Bronchus (tissue), 1 donor: Measurements from ENCODE around the gene GIMAP2.

DNA sequence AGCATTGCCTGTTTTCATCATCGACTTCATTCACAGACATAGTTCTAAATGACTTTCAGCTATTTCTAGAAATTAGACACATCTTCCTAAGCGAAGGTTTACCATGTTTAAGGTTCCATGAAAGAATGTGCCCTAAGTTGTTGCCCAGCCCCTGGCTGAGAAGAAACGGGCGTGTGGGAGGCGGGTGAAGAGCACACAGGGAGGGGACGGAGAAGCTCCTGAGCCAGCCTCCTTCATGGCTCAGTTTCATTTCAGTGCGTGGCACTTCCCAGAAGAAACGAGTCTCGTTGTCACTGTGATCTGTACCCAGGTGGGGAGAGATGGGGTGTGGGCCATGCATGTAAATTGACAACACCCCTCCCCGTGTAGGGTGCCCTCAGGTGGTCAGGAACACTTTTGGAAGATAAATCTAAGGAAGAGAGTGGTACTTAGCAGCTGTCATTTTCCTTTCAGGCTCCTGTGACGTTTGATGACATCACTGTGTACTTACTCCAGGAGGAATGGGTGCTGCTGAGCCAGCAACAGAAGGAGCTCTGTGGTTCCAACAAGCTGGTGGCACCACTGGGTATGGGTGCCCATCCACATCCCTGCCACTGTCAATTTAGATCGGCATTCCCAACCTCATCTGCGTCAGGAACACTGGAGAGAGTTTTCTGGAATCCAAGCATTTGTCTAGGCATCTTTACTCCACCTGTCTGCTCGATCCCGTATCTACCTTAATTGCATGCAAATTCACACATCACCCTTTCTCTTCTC lies 6.2 kb downstream of the ZNF862 start:
- PRO-cap = no peak

GRCh38 chr7:150047857-150048639 lies 174.3 kb downstream of the ATP6V0E2 start:
- PRO-cap = bidirectional peak, plus-strand start at chr7:150048368, minus-strand start at chr7:150048286

DNA sequence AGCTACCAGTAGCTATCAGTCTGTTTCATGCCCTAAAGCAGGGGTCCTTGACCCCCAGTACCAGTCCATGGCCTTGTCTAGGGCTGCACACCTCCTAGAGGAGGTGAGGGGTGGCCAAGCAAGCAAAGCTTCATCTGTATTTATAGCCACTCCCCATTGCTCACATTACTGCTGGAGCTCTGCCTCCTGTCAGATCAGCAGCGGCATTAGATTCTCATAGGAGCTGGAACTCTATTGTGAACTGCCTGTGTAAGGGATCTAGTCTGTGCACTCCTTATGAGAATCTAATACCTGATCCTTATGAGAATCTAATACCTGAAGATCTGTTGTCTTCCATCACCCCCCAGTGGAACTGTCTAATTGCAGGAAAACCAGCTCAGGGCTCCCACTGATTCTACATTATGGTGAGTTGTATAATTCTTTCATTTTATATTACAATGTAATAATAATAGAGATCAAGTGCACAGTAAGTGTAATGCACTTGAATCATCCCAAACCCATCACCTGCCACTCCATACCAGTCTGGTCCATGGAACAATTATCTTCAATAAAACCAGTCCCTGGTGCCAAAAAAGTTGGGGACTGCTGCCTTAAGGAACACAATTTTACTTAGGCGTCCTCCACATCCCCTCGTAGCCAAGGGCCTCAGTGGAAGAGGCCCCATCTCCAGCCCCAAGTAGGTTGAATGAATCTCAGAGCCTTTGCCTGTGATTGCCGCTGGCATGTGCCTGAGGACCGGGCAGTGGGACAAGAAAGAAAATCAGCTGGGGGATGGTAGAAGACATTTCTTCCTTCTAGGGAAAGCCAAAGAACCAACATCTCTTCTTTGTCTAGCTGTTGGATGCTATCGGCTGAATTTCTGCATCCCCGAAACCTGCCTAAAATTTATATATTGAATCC lies 154.8 kb upstream of the LRRC61 start:
- PRO-cap = no peak

DNA sequence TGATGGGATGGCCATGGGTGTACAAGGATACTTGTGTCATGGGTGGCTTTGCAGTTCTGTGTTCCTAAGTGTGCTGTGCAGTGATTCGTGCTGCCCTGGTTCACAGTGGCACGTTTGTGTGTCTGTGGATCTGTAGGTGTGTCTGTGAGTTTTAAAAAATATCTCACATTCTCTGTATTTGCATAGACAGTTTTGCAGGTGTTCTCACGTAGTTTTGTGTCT lies 3.7 kb downstream of the ZNF775 start:
- PRO-cap = no peak

GRCh38 chr7:150403428-150404561 lies 1.7 kb upstream of the ENSG00000284691 start:
- PRO-cap = no peak

GRCh38 chr7:150404562-150405131 lies 829 bp upstream of the ENSG00000284691 start:
- PRO-cap = bidirectional peak, plus-strand start at chr7:150404867, minus-strand start at chr7:150404747

- PRO-cap = no peak
Observed at GRCh38 chr7:150408659-150409447, 3.4 kb downstream of the ENSG00000284691 start.

DNA sequence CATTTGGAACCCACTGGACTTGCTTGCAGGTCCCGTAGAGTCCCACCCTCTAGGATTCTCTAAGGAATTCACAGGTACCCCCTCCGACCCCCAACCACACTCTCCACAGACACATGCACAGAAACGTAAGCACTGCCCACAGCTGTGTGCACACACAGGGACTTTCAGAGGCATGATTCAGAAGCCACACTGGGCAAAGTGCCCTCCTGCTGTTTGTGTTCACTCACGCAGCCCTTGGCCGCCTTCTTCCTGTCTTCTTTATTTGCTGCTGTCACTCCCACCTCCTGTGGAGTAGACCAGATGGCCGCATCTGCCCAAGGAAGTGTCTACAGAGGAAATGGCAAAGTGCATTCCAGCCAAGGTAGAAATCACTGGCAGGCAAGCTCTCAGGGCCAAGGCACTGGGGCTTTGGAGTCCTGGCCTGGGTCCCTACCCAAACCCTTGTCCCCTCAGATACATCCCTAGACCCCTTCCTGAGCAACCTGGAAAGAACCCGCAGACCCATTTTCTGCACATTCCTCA lies 21.7 kb upstream of the GIMAP8 start:
- PRO-cap = no peak

DNA sequence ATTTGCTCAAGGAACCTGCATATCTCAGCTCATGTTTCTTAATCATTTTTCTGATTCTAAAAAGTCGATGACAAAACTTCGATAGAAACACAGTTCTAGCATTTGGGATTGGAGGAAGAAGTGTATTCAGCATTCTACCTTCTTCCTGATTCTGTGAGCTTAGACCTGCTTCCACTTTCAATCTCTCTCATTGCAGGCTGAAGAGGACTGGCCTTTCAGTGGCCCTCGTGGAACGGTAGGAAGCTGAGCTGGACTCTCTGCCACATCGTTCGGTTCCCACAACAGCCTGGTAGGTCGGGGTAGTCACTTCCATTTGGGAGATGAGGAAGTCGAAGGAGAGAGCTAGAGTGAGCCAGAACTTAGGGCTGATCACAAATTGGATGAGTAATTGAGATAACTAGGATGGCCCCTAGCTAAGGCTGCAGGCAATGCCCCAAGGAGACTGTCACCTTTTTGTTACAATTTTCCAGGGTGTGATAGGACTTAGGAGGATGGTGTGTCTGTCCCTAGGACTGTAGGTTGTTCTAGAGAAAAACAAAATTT lies 16.8 kb upstream of the GIMAP8 start:
- PRO-cap = unidirectional peak, plus-strand start at position 218 of the sequence

GRCh38 chr7:150511087-150511435 lies 3.6 kb upstream of the GIMAP7 start:
- PRO-cap = no peak

DNA sequence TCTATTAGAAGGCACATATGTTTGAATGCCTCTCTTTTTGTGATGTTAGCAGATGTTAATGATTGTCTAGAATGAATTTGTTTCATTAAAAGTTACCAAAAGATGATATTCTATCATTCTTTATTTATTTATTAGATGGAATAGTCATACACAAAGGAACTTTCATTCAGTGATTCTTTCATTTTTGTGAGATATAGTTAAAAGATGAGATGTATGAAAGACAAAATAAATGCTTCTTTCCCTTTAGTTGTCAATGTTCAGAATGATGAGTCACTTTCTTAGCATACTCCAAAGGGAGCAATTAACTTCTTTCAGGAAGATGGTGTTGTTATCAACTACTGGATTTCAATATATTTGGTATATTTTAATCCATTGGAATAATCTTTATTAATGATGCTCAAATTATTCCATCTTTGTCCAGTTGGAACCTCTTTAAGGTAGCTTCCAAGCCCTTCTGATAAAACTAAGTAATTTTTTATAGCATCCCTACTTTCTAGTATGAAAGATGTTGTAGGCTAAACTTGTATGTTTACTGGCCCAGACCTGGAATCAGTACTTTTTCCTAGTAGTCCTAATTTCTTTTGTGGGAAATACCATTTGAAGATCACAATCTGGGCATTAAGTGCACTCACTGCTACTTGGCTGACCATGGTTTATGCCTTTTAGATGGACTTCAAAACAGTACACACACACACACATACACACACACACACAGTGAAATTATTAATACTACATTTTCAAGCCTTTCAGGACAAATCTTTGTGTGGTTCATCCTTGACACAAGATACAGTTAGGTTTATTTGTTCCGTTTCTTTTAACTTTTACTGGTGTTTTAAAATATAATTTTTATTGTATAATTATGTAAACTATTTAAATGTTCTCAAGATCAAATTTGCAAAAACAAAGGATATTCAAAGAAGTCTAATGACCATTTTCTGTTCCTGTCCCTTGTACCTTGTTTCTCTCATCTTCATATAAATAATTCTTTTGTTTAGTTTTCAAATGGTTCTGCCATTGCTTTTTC lies 2.5 kb downstream of the GIMAP7 start:
- PRO-cap = no peak

GRCh38 chr7:150570812-150571359 lies 3.7 kb downstream of the GIMAP4 start:
- PRO-cap = no peak

- PRO-cap = bidirectional peak, plus-strand start at chr7:150664142, minus-strand start at chr7:150663976
Observed at GRCh38 chr7:150663820-150664428, 21.6 kb upstream of the GIMAP2 start.

GRCh38 chr7:150685434-150685996 lies at the start of gene GIMAP2:
GIMAP2 (plus strand) TSS chr7:150685706.
- PRO-cap = no peak

GRCh38 chr7:150687662-150688175 lies 2.2 kb downstream of the GIMAP2 start:
- PRO-cap = no peak

GRCh38 chr7:150803045-150803922 lies 2.7 kb downstream of the TMEM176A start:
- PRO-cap = no peak

GRCh38 chr7:150869373-150869930 lies 17.1 kb downstream of the AOC1 start:
- PRO-cap = no peak

DNA sequence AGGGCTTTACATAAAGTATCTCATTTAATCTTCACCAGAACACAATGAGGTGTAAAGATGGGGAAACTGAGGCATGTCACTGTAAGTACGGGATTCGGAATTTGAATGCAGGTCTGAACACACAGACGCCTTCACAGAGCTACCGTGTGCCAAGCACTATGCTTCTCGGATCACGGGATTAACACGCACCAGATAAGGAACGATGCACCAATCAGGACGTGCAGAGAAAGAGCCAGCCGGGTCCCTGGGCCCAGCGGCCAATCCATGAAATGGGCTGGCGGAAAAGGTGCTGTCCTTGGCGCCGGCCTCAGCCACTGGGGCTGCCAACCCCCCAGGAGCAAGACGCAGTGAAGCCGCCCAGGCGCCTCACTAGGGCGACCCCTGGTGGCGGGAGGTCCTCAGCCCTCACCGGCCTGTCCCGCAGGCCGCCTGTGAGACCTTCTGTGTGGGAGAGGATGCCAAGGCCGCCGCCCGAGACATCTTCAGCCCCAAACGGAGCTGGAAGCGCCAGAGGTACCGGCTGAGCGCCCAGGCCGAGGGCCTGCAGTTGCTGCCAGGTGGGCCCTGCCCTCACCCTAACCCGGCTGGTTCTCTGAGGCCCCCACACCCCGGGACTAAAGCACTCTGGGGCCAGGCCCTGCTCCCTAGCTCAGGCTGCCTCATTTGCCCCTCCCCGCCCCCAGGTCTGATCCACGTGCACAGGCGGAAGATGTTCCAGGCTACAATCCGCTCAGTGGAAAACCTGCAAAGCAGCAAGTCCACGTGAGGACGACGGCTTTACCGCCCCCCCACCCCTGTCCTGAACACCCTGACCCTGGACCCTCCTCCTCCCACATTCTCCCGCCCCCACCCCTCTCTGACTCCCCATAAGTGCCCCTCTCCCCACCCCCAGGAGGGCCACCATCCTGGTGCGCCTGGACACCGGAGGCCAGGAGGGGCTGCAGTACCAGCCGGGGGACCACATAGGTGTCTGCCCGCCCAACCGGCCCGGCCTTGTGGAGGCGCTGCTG lies 15.5 kb downstream of the ATG9B start:
- PRO-cap = bidirectional peak, plus-strand start at position 441 of the sequence, minus-strand start at position 316 of the sequence

DNA sequence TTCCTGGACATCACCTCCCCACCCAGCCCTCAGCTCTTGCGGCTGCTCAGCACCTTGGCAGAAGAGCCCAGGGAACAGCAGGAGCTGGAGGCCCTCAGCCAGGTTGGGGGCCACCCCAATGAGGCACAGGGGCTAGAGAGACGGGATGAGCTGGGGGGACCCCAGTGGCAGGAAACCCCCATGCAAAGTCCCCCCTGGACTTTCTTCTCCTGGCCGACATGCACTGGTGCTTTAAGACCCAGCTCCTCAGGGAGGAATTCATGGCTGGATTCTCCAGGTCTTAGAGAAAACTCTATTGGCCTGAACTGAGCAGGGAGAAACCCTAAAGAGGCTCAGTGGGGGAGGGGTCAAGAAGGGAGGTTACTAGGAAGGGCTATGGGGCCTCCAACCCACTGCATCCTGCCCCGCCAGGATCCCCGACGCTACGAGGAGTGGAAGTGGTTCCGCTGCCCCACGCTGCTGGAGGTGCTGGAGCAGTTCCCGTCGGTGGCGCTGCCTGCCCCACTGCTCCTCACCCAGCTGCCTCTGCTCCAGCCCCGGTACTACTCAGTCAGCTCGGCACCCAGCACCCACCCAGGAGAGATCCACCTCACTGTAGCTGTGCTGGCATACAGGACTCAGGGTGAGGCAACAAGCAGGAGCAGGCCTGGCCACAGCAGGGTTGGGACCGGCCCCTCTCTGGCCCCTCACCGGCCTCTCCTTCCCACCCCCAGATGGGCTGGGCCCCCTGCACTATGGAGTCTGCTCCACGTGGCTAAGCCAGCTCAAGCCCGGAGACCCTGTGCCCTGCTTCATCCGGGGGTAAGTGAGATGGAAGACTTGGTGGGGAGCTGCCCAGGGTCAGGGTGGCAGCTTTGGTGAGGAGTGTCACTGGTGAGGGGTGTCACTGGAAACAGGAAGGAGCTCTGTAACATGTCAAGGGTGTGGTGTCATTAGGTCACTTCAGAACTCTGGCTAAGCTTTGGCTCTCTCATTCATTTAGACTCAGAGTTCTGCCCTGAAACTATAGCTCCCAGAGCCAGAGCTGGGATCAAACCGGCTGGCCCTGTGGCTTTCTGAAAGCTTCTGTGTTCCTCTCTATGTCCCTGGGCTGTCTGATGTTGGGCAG lies 13.8 kb downstream of the ATG9B start:
- PRO-cap = no peak

DNA sequence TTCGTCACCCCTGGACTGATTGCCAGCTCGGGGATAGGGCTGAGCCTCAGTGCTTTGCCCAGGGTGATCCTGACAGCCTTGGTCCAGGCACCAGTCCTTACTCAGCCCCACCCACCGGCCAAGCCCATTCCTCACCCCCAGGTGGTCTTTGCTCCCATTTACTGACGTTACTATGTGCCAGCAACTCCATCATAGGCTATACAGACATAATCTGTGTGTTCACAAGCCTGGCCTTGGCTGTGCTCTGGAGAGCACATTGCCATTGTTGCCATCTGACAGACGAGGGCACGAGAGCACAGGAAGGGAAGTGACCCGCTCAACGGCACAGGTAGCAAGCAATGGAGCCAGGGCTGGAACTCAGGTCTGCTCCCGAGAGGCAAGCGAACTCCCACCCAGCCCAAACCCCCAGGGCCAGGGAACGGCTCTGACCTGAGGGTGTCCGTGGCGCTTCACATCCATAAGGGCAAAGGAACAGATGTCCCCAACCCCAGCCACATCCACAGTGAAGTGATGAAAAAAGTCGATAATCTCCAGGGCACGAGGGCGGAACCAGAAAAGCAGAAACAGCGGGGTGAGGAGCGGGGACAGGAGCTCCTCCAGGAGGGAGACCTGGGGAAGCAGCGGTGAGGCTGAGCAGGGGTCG lies 6.7 kb downstream of the ATG9B start:
- PRO-cap = no peak